RPMI7951 (cell line): ENCODE data around the genes BLOC1S6, SQOR and SLC27A2.

DNA sequence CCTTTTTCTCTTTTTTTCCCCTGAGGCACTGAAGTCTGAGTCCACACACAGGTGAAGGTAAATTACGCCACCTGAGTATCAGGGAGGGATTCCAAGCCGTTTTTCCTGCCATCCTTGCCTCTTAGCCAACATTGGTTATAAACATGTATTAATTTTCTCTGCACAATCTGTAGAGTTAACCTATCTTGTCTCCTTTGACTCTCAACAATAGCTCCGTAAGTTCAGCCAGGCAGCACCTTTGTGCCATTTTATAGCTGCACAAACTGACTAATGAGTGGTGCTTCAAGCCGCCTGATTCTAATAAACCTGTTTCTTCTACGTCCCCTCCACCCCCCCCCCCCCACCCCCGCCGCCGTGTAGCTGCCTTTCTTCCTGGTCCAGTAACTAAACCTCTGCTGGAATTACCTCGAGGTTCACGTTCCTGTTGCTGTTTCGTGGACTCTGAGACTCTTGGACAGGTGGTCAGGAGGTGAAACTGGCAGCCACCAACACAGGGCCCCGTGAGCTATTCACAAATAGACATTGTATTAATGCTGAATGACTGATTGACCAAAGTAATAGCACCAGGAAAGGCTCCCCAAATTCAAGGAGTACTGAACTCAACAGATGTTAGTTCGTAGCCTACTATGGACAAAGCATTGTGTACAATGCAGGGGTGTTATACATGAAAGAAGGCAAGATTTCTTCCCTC lies 73.8 kb downstream of the TRIM69 start:
- RAMPAGE, long total RNA: no peak

- RAMPAGE, long total RNA: no peak
Observed at GRCh38 chr15:45198311-45199019, 10.7 kb upstream of the SHF start.

DNA sequence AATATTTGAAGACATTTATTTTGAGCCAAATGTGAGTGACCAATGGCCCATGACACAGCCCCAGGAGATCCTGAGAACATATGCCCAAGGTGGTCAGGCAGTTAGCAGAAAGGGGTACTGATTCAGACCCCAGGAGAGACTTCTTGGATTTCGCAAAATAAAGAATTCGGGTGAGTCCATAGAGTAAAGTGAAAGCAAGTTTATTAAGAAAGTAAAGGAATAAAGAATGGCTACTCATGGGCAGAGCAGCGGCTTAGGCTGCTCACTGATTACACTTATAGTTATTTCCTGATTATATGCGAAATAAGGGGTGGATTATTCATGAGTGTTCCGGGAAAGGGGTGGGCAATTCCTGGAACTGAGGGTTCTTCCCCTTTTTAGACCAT lies 3.6 kb upstream of the BLOC1S6 start:
- RAMPAGE, long total RNA: no peak

DNA sequence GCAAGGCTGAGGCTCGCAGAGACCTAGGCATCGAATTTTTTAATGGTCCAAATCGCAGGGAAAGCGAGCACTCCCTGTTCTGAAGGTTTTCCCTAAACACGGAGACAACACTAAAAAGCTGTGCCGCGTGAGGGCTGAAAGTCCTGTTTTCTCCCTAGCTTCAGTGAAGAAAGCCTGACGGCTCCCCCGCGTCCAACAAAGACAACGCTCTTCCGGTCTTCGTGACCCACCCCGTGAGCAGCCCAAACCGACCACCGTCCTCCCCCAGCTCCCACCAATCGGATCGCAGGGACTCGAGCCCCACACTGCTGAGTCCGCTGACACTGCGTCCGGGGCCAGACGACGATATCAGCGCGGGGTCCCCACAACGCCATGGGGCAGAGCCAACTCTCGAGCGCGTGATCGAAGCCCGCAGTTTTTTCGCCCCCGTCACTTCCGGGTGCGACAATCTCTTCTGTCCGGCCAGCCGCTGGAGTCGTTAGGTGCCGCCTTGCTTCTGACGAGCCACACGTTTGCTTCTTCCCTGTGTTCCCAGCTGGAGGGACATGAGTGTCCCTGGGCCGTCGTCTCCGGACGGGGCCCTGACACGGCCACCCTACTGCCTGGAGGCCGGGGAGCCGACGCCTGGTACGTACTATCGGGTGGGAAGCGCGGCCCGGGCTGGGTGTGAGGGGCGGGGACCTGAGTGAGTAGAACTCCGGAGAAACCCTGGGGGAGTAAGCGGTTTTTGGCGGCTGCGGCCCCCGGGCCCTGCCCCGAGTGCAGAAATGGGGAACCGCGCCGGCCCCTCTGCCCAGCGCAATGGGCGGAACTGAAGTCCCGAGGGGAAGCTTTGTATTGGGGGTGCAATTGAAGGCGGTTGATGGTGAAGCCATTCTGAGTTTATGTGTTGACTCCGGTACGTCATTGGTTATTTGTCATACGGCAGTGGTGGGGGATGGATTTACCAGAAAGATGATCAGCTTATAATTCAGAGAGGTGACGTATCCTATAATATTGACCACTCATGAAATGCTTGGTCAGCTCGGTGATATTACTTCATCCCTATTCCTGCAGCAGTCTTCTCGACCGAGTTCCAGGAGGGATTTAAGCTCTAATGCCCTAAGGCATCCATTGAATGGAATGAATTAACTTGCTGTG lies at the start of gene BLOC1S6:
Gene BLOC1S6 (plus strand): TSS at position 481 of the 1,140 bp plus-strand sequence.
- RAMPAGE, long total RNA: start-site peak on the plus strand centred at position 515 of the sequence, 87 bp wide, 188 and 63 reads in 2 replicates

GRCh38 chr15:45634405-45635698 lies at the start of gene SQOR:
Gene SQOR (plus strand): TSS chr15:45635029.
- RAMPAGE, long total RNA: start-site peak on the plus strand at chr15:45635010-45635084, 183 and 52 reads in 2 replicates

DNA sequence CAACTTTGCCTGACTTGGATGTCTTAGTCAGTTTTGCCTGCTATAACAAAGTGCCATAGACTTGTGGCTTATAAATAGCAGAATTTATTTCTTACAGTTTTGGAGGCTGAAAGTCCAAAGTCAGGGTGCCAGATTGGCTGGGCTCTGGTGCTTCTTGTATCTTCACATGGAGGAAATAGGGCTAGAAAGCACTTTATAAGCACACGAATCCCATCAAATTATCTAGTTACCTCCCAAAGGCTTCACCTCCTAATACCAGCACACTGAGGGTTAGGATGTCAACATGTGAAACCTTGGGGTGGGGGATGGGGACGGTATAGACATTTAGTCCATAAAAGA lies 116.8 kb downstream of the SQOR start:
- RAMPAGE, long total RNA: no peak

GRCh38 chr15:47722252-47722511 lies 4.9 kb downstream of the SEMA6D start:
- RAMPAGE, long total RNA: no peak

DNA sequence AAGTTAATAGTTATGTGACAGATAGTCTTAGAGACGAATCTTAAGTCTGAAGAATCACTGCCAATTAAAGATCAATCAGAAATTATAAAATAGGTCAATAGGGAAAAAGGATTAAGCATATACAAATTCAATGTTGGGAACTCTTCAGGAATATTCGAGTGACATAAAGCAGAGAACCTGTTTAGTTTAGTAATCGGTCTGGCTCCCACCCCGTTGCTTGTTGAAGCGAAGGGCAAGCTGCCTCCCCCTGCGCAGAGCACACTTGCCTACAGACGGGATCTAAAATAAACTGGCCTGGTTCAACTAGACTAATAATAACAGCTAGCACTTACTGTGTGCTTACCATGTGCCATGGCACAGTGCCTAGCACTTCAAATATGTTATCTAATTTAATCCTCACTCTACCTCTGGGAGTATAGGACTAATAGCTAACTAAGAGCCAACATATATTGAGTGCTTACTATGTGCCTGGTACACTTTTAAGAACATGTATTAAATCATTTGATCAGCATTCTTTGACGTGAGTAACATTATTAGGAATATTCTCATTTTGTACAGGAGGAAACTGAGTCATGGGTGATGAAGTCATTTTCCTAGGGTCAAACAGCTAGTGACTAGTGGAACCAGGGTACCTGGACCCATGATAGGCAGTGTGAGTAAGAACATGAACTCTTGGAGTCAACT lies 8.7 kb downstream of the SEMA6D start:
- RAMPAGE, long total RNA: no peak

DNA sequence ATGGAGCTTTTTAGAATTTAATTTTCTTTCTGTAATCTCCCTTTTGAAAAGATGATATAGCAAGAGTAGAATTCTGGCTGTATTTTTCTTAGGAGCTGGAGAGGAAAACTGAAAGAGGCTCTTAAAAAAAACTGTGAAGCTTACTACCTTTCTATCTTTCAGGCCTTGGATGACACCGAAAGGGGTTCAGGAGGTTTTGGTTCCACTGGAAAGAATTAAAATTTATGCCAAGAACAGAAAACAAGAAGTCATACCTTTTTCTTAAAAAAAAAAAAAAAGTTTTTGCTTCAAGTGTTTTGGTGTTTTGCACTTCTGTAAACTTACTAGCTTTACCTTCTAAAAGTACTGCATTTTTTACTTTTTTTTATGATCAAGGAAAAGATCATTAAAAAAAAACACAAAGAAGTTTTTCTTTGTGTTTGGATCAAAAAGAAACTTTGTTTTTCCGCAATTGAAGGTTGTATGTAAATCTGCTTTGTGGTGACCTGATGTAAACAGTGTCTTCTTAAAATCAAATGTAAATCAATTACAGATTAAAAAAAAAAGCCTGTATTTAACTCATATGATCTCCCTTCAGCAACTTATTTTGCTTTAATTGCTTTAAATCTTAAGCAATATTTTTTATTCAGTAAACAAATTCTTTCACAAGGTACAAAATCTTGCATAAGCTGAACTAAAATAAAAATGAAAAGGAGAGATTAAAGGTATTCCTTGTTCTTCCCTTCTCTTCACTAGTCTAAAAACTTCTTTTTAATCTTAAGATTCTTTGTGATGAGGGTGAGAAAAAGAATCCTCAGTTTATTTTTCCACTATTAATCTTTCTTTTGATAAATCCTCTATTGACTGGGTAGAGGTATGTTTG lies 10.9 kb downstream of the DUT start:
- RAMPAGE, long total RNA: no peak

GRCh38 chr15:48367389-48367791 lies 36.2 kb downstream of the DUT start:
- RAMPAGE, long total RNA: no peak

GRCh38 chr15:48415251-48415971 lies 84.2 kb downstream of the DUT start:
- RAMPAGE, long total RNA: no peak

GRCh38 chr15:48445282-48445727 lies 114.1 kb downstream of the DUT start:
- RAMPAGE, long total RNA: no peak

GRCh38 chr15:48520557-48521060 lies 124.9 kb downstream of the FBN1 start:
- RAMPAGE, long total RNA: no peak

DNA sequence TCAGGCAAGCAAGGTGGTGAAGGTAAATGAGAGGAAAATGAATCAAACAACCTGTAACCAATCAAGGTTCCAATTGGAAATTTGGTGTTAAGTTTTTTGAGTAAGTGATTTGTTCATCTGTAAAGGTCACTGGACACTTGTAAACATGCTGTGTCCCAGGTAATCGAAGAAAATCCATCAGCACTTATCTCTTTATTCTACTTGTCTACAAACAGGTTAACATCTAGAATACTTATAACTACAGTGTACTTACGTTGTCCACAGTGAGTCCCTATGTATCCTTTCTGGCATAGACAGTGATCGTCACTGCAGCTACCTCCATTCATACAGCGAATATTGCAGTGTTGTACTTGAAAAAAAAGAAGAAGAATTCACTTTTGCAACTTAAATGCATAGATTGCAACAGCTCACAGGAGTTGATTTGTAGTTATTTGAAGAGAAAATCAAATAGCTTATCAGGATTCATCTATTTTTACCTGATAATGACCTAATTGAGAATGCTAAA lies 45.6 kb downstream of the FBN1 start:
- RAMPAGE, long total RNA: no peak

DNA sequence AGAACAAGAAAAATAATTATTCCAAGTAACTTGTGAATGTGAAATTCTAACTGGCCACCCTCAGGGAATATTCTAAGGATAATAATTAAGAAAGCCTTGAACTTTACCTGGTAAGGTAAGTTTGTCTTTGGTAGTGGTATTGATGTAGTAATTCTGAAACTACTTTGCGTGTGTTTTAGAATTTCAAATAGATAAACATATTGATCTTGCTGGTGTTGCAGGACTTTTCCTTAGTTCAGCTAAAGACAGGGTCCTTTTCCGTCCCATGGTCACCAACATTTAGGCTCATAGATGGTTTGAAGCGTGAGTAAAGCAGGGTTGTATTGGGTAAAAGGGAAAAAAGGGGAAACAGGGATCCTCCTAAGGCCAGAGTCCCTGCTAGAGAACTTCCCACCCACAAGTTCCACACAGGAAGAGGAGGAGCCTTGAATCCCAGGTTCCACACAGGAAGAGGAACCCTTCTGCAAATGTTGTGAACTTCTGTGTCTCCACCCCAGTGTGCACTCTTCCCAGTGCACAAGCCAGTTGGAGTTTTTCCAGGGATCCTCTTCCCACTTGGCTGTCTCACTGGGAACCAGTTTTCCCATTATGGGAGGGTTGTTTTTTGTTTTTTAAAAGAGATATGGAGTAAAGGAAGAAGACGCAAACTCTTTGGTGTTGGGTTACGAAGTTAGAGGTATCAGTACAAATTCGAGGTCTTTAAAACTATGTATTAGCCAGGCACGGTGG lies 27.6 kb upstream of the ATP8B4 start:
- RAMPAGE, long total RNA: no peak

- RAMPAGE, long total RNA: no peak
Observed at GRCh38 chr15:50181212-50181838, 671 bp upstream of the SLC27A2 start.

- RAMPAGE, long total RNA: no peak
Observed at GRCh38 chr15:50181839-50182551, at the start of gene SLC27A2. Gene SLC27A2 (plus strand): TSS chr15:50182196.

GRCh38 chr15:50183163-50183999 lies 1.4 kb downstream of the SLC27A2 start:
- RAMPAGE, long total RNA: no peak

- RAMPAGE, long total RNA: no peak
Observed at GRCh38 chr15:50227033-50227588, 38.4 kb downstream of the HDC start.

GRCh38 chr15:50468277-50468657 lies 44.1 kb downstream of the USP8 start:
- RAMPAGE, long total RNA: no peak